ENCODE measurements around the gene XYLT1.

DNA sequence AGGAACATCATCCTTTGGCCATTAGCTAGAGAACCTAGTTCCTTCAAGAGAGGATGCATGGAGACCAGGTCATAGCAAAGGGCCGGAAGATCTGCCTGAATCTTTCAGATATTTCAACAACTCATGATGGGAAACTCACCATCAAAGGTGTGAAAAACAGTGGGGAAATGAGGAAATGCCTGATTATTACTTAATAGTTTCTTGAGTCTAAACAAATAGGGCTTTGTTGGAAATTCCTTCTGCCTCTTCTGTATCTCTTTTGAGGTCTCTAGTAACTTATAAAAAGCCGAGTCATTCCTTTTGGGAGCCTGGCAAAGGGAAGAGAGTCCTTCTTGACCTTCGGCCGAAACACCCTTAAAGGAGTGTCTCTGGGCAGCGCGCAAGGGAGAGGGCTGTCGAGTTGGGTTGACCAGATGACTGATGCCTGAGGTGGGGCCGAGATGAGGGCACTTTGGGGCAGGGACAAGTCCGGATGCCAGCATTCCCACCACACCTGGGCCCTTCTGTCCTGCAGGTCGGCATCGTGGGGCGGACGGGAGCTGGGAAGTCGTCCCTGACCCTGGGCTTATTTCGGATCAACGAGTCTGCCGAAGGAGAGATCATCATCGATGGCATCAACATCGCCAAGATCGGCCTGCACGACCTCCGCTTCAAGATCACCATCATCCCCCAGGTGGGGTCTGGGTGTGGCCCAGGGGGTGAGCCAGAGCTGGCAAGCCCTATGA lies 89.3 kb downstream of the ABCC6 start:
- PRO-cap: no peak
- RAMPAGE, long total RNA, 2 experiments: start-site peak on the plus strand in 1 of 2 experiments, centred at positions 435 to 556 of the sequence, 11 to 16 reads per replicate

GRCh38 chr16:17220887-17221453 lies 249.8 kb downstream of the XYLT1 start:
- PRO-cap: no peak
- RAMPAGE, long total RNA, 2 experiments: no peak in any of the 2 experiments

- PRO-cap: no peak
- RAMPAGE, long total RNA, 2 experiments: no peak in any of the 2 experiments
Observed at GRCh38 chr16:17277760-17278331, 192.9 kb downstream of the XYLT1 start.

GRCh38 chr16:17289695-17290046 lies 181.1 kb downstream of the XYLT1 start:
- PRO-cap: no peak
- RAMPAGE, long total RNA, 2 experiments: no peak in any of the 2 experiments

GRCh38 chr16:17341705-17342448 lies 128.9 kb downstream of the XYLT1 start:
- PRO-cap: no peak
- RAMPAGE, long total RNA, 2 experiments: no peak in any of the 2 experiments

GRCh38 chr16:17370255-17370784 lies 100.4 kb downstream of the XYLT1 start:
- PRO-cap: no peak
- RAMPAGE, long total RNA, 2 experiments: no peak in any of the 2 experiments

DNA sequence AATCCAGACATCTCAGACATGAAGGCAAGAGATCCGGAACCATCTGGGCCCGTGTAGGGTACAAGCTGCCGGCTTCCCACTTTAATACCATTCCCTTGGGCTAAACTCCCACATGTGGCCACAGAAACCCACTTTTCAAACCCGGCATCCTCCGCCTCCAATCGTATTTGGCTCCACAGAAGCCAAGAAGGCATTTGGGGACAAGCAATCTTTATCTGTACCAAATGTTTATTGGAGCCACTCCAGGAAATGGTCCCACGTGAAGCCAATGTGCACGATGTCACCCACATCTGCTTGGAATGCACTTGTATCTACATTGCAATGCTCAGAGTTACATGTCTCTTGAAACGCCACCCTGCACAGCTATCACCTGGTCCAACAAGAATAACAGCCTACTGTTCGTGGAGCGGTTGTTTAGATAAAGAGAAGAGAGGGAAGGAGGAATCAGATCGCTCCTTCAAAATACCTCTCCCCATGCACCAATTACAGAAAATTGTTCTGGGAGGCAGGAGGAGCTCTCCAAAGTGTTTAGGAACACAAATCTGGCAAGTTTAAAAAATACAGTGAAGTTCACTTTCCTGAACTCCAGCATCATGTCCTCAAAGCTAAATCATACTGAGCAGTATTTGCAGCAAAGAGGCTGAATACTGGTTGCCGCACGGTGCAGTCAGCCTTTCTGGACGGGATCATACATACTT lies 33.4 kb downstream of the XYLT1 start:
- PRO-cap: no peak
- RAMPAGE, long total RNA, 2 experiments: no peak in any of the 2 experiments

- PRO-cap: bidirectional peak, plus-strand start at chr16:17471058, minus-strand start at chr16:17470960
- RAMPAGE, long total RNA, 2 experiments: no peak in any of the 2 experiments
Observed at GRCh38 chr16:17470861-17471137, at the start of gene XYLT1. TSS of gene XYLT1 (minus strand) at chr16:17470960.

- PRO-cap: unidirectional peak, minus-strand start at chr16:17471842
- RAMPAGE, long total RNA, 2 experiments: no peak in any of the 2 experiments
Observed at GRCh38 chr16:17471138-17472082, 650 bp upstream of the XYLT1 start.

DNA sequence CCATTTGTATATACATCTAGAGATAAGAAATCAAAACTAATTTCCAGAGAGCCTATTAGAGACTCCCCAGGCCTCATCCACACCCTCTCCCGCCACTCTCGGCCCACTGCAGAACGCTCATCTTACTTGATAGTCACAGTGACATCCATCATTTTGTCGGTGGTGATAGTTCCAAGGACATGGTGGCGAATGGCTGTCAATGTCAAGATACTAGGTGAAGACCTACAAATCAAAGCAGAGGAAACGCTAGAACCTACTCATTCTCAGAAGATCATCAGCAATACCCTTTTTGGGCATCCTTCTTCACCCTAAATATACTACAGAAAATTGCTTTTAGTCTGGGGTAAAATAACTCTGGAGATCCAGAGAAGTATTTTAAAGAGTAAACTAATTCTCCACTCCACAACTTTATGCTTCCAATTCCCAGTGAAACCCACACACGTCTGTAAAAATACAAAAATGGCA lies 38.1 kb downstream of the NOMO2 start:
- PRO-cap: no peak
- RAMPAGE, long total RNA, 2 experiments: no peak in any of the 2 experiments

DNA sequence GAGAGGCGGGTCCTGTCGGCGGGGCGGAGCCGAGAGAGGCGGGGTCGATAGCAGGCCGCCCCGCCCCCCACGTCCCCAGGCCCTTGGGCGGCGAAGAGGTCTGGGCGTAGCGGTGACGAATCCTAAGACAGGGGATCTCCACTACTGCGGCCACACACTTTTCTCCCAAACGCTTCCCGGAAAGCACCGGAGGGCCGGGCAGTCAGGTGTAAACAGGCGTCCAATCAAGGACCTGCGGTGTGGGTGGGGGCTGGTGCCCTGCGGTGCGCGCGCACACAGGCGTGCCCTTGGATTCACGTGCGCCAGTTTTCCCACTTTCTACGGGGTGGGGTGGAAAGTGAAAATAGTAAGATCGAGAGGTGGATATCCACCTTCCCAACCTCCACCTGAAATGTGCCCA lies 295 bp upstream of the SMG1 start:
- PRO-cap: bidirectional peak, plus-strand start at position 125 of the sequence, minus-strand start outside the sequence
- RAMPAGE, long total RNA, 2 experiments: no peak in any of the 2 experiments

DNA sequence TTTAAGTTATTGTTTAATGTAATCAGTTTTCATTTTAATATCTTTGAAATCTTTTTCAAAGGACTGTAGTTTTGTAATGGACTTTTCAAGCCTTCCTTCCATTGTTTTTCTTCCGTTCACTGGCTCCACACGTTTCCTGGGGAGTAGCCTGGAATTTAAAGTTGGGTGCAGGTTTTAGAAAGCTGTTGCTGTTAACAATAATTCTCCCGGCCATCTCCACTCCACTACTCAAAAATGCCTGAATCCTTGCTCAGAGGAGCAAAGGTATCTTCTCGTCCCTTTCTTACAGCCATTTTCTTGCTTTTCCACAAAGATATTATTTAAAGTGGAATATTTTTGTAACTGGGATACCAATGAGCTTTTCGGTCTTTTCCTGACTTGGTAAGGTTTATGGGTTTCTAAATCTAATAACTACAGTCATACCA lies 4.7 kb upstream of the COQ7 start:
- PRO-cap: no peak
- RAMPAGE, long total RNA, 2 experiments: no peak in any of the 2 experiments

GRCh38 chr16:19116003-19117112 lies 2.6 kb downstream of the ITPRIPL2 start:
- PRO-cap: no peak
- RAMPAGE, long total RNA, 2 experiments: no peak in any of the 2 experiments

GRCh38 chr16:19183229-19183661 lies 15.2 kb downstream of the SYT17 start:
- PRO-cap: no peak
- RAMPAGE, long total RNA, 2 experiments: no peak in any of the 2 experiments

- PRO-cap: no peak
- RAMPAGE, long total RNA, 2 experiments: no peak in any of the 2 experiments
Observed at GRCh38 chr16:19203491-19204208, 35.6 kb downstream of the SYT17 start.

DNA sequence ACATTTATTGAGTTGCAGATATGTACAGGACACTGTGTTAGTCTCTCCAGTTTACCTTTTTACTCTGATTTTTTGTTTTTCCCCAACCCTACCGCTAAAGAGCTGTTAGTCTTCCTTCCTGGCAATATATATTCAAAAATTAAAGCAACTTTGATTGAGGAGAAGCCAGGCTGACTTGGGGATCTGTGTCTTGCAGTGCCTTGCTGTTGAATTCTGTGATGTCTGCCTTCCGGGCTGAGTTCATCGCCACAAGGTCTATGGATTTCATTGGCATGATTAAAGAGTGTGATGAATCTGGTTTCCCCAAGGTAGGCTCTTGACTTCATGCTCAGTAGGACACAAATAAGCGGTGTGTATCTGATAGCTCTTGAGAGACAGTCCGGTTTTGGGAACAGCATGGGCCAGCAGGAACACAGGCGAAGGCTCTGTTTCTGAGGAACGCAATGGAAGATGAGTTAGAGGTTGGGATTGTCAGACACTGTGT lies 72.0 kb downstream of the VPS35L start:
- PRO-cap: no peak
- RAMPAGE, long total RNA, 2 experiments: no peak in any of the 2 experiments

DNA sequence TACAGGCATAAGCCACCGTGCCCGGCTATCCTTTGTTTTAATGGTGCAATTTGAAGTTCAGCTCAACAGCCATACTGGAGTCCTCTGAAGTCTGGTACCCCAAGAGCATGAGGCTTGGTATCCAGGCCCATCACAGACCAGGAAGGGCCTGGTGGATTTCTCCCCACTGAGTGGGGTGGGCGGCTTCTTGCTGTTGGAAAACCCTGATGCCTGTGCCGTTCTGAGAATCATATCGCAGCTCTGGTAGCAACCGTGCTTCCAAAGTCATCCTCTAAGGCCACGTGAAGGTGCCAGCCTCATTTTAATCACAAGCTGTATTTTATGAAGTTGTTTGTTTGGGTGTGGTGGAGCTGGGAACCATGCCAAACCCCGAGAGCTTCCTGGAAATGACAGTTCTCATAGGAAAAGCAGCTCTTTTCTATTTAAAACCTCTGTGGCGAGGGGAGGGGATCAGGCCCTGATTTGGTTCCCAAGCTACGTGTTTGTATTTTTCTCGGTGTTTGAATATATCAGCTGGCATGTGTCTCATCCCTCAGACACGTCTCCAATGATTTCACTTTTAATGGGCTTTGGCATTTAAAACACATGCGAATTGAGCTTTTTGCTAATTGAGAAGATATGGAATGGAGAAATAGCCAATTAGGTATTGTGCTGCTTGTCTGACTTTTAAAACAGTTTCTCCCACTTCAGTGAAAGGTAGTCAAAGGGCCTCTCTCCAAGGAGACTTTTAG lies 21.7 kb downstream of the KNOP1 start:
- PRO-cap: bidirectional peak, plus-strand start at position 453 of the sequence, minus-strand start at position 273 of the sequence
- RAMPAGE, long total RNA, 2 experiments: no peak in any of the 2 experiments

- PRO-cap: no peak
- RAMPAGE, long total RNA, 2 experiments: no peak in any of the 2 experiments
Observed at GRCh38 chr16:20731907-20732973, 9.4 kb downstream of the THUMPD1 start.

- PRO-cap: no peak
- RAMPAGE, long total RNA, 2 experiments: no peak in any of the 2 experiments
Observed at GRCh38 chr16:20736225-20737274, 5.1 kb downstream of the THUMPD1 start.

DNA sequence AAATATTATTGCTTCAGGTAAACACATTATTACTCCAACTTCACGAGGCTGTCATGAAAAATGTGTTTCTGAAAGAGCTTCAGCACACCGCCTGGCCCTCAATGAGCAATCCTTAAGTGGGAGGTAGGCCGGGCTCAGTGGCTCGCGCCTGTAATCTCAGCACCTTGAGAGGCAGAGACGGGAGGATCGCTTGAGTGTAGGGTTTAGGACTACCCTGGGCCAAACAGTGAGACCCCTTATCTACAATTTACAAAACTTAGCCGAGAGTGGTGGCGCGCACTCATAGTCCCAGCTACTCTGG lies 811 bp downstream of the THUMPD1 start:
- PRO-cap: no peak
- RAMPAGE, long total RNA, 2 experiments: no peak in any of the 2 experiments